Sigmoid colon (tissue), 4 donors: Measurements from ENCODE around the genes PCDH11Y, TSPY3, TSPY9, RBMY1F and CDY1.

- PRO-cap: no peak
- RAMPAGE, long total RNA, 4 experiments: no peak in any of the 4 experiments
Observed at GRCh38 chrY:2835004-2835499, 6.3 kb upstream of the RPS4Y1 start.

DNA sequence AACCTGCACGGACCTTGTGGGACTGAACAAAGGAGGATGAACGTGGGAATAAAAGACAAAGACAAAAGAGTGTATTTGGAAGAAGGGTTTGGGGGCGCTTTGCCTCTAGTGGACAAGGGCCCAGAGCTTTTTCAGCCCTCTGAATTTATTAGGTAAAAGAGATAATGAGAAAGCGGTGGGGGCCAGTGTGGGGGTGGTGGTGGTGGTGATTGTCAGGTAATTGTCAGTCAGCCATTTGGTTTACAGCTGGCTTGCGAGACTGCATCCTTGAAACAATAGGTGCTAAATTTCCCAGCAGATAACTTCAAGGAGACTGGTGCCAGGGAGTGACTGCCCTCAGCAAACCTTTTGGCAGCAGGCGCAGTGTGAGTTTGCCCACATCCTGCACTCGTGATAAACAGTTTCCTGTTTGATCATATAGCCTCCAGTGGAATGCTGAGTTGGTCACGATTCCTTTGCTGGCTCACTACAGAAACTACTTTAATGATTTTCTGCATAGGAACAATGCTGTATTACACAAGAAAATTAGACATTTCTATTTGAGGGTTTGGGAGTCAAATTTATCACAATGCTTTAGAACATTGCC is 45.9 kb downstream of the RPS4Y1 start:
- PRO-cap: no peak
- RAMPAGE, long total RNA, 4 experiments: no peak in any of the 4 experiments

- PRO-cap: no peak
- RAMPAGE, long total RNA, 4 experiments: no peak in any of the 4 experiments
Observed at GRCh38 chrY:3775985-3776341, 197.1 kb downstream of the TGIF2LY start.

- PRO-cap: unidirectional peak, plus-strand start at chrY:5000296
- RAMPAGE, long total RNA, 4 experiments: no peak in any of the 4 experiments
Observed at GRCh38 chrY:5000001-5000440, at the start of gene PCDH11Y. TSS of gene PCDH11Y (plus strand) at chrY:5000296.

DNA sequence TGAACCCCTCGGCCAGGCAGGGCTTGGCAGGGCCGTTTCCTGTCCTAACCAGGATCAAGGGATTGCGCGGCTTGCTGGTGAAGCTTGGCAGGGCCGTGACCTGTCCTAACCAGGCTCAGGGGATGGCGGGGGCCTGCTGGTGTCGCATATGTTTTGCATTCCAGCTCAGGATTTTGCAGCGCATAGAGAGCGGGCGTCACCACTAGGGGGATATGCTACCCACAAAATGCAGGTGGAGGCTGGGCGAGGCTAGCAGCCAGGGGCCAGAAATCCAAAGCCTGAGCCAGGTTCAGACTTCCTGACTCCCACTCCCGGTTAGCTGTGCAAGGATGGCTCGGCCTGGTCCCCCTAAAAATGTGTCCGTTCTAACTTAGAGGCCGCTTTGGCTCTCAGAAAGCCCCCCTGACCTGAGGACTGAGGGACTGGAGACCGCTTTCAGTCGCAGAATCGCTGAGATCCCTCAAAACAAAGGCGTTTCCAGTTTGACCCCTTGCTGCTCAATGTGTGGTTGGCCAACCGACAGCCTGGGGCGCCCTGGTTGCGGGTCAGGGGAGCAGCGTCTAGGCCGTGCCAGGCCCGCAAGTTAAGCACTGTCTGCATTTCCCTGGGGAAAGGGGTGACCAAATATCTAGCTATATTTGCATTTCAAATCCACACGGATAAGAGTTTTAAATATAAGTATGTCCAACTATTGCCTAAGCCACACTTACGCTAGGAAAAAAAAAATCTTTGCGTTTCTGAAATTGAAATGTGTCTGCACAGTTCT is 361.1 kb upstream of the AMELY start:
- PRO-cap: no peak
- RAMPAGE, long total RNA, 4 experiments: no peak in any of the 4 experiments

DNA sequence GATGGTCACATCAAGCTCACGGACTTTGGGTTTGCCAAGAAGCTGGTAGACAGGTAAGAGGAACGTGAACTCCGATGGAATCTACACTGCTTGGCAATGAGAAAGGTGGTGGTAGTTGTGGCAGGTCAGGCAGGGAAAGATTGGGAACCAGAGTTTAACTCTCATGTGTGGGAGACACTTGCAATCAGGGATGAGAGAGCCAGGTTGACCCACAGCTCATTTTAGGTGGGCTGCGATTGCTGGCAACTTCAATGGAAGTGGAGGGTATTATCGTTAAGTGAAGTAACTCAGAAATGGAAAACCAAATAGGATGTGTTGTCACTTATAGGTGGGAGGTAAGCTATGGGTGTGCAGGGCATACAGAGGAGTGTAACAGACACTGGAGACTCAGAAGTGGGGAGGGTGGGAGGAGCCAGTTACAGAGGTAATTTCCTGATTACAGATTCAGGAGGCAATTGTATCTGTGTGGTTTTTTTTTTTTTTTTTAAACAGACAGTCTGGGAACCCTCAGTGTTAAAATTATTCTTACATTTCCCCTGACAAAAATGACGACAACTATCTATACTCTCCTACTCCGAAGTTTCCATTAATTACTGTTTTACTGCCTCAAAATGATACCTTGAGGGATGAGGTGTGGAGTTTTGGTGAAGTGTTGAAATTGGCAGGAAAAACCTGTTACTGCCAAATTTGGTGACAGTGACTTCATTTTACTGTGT is 414.7 kb upstream of the AMELY start:
- PRO-cap: no peak
- RAMPAGE, long total RNA, 4 experiments: no peak in any of the 4 experiments

DNA sequence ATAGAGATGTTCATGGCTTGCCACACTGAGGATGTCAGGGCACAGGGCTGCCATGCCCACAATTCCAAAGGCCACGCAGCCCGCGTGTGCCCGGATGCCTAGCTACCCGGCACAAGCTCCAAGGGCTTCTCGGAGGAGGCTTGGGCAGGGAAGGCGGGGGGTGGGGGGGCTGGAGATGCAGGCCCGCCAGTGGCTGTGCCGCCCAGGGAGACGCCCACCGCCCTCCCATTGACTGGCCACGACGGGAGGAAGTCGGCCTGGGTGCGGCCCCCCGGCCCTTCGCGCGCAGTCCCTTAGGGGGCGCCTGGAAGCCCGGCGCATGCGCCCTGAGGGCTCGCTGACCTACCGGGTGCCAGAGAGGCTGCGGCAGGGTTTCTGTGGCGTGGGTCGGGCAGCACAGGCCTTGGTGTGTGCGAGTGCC is at the start of gene TSPY3:
Gene TSPY3 (plus strand): TSS at position 274 of the 421 bp plus-strand sequence.
- PRO-cap: no peak
- RAMPAGE, long total RNA, 4 experiments: no peak in any of the 4 experiments

DNA sequence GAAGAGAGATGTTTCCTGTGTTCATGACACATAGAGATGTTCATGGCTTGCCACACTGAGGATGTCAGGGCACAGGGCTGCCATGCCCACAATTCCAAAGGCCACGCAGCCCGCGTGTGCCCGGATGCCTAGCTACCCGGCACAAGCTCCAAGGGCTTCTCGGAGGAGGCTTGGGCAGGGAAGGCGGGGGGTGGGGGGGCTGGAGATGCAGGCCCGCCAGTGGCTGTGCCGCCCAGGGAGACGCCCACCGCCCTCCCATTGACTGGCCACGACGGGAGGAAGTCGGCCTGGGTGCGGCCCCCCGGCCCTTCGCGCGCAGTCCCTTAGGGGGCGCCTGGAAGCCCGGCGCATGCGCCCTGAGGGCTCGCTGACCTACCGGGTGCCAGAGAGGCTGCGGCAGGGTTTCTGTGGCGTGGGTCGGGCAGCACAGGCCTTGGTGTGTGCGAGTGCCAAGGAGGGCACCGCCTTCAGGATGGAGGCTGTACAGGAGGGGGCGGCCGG is at the start of gene TSPY9:
Gene TSPY9 (plus strand): TSS at position 304 of the 501 bp plus-strand sequence.
- PRO-cap: no peak
- RAMPAGE, long total RNA, 4 experiments: no peak in any of the 4 experiments

- PRO-cap: no peak
- RAMPAGE, long total RNA, 4 experiments: no peak in any of the 4 experiments
Observed at GRCh38 chrY:11116912-11117353, 1584.1 kb upstream of the USP9Y start.

- PRO-cap: no peak
- RAMPAGE, long total RNA, 4 experiments: start-site peak on the minus strand in 2 of 4 experiments, at chrY:11214978-11215030 at its widest, 32 to 41 reads per replicate
Observed at GRCh38 chrY:11214644-11215177, 1486.3 kb upstream of the USP9Y start.

DNA sequence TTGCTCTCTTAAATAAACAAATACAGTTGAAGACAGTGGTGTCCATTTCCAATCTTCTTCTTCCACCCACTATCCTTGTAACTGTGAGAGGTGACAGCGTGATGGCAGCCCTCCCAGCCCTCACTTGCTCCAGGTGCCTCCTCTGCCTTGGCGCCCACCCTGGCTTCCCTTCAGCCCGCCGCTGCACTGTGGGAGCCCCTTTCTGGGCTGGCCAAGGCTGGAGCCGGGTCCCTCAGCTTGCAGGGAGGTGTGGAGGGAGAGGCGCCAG is 215.4 kb upstream of the NLGN4Y start:
- PRO-cap: no peak
- RAMPAGE, long total RNA, 4 experiments: no peak in any of the 4 experiments

GRCh38 chrY:15424680-15425434 is 900.5 kb downstream of the NLGN4Y start:
- PRO-cap: no peak
- RAMPAGE, long total RNA, 4 experiments: no peak in any of the 4 experiments

GRCh38 chrY:15455784-15456527 is 931.6 kb downstream of the NLGN4Y start:
- PRO-cap: no peak
- RAMPAGE, long total RNA, 4 experiments: no peak in any of the 4 experiments

DNA sequence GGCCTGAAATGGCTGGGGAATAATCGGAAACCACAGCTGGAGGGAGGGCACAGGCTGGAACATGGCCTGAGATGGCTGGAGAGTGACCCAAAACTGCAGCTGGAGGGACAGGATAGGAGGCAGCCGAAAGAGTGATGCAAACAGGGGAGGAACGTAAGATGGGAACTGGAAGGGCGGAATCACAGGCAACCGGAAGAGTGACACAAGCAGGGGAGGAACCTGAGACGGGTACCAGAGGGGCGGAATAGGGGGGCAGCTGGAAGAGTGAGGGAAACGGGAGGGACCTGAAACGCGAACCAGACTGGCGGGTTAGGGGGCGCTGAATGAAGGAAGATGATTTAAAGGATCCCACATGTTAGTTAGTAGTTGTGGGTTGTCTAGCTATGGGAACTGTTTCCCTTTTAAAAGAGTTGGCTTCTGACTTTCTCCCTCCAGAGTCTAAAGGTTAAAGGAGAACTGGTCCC is 71.7 kb upstream of the KDM5D start:
- PRO-cap: no peak
- RAMPAGE, long total RNA, 4 experiments: no peak in any of the 4 experiments

DNA sequence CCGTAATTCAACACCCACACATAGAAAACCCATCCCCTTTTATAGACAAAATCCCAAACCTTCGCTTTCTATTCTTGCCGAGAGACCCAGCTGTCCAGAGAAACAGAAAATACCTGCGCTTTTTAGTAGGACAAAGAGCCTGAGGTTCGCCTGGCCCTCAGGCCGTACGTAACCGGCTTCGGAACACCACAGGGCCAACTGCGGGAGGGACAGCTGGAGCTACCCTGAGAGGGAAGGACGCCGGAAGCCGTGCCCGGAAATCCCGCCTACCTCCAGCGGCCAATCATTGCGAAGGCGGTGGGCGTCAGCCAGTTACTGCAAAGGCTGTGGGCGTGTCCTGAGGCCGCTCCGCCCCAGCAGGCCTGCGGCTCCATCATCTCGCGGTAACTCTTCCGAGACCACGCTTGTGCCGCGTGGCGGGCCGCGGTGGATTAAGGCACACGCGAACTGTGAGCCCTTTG is at the start of gene RBMY1F:
Gene RBMY1F (minus strand): TSS at position 202 of the 461 bp plus-strand sequence.
- PRO-cap: no peak
- RAMPAGE, long total RNA, 4 experiments: no peak in any of the 4 experiments

DNA sequence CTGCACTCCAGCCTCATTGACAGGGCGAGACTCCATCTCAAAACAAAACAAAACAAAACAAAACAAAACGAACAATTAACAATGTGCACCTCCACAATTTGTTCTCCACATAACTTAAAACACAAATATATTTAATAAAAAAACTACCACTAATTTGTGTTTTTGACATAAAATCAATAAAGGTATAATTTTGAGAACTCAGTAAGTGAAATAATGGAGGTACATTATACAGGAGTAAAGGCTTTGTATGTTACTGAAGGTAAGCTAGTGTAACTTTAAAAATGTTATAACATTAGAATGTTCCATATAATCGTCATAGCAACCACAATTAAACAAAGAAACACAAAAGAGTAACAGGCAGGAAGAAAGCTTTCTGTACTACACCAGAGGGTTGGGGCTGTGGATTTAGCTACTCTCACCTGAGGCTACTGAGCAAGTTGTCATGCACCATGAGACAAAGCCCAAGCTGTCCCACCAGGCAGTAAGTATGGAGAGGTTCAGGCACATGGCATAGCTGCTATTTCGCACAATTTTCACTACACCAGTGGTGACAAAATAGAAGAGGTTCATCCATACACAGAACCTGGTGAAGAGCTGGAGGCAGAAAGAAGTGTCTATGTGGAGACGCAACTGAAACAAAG is at the start of gene CDY1:
Gene CDY1 (plus strand): TSS at position 353 of the 641 bp plus-strand sequence.
- PRO-cap: no peak
- RAMPAGE, long total RNA, 4 experiments: no peak in any of the 4 experiments